Endodermal cell (in vitro differentiated cells): ENCODE results near the gene AATK.

- PRO-cap, result no peak
Measured at GRCh38 chr17:81032139-81032536, 2.8 kb upstream of the BAIAP2 start.

DNA sequence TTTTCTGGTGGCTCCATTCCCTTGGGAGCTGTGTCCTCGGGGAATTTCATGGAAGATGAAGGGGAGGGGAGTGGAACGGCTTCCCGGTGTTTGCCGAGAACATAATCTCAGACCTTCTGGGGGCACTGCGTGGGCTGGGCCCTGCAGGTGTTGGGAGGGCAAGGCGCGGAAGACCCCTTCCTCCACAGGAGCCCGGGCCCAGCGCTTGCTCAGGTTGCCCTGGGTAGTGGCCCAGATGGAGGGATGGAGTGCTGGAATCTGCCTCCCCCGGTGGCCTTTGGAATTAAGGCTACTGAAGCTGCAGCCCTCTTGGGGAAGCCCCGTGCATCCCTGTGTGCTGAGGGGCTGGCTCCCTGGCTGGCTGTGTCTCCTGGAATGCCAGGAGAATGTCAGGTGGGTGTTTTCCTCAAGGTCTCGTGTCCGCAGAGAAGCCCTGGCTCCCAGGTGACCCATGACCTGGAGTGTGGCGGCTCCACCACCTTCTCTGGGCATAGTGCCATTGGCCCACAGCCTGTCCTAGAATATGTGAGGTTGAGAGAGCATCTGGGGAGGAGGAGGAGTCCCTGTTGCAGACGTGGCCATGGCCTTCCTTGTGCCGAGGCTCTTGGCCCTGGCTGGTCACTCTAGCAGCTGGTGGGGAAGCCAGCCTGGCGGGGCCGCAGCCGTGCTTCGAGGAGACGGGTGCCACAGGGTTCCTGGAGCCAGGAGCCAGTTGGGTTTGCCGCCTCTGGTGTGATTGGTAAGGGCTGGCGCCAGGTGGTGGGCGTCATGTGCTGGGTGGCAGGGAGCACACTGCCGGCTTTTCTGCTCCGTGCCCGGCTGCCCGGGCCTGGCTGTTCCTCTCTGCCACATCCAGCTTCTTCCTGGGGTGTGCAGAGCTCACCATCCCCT lies 3.2 kb downstream of the BAIAP2 start:
- PRO-cap, result no peak

- PRO-cap, result no peak
Measured at GRCh38 chr17:81039705-81040666, 5.0 kb downstream of the BAIAP2 start.

GRCh38 chr17:81048573-81049166 lies 13.7 kb downstream of the BAIAP2 start:
- PRO-cap, result no peak

- PRO-cap, result no peak
Measured at GRCh38 chr17:81052557-81053648, 18.0 kb downstream of the BAIAP2 start.

GRCh38 chr17:81120136-81120778 lies 45.0 kb upstream of the PVALEF start:
- PRO-cap, result no peak

DNA sequence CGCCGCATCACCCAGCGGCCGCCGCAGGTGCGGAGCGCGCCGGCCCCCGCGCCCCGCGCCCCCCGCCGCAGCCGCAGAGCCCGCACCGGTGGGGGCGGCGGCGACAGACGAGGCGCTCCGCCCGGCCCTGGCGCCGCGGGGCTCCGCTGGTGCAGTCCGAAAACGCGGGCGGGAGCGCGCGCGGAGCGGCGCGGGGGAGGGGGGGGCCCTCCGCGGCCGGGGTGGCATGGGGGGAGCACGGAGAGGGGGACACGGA lies at the start of gene AATK:
Gene AATK, minus strand, starts transcription at position 158 of the 256 bp plus-strand sequence.
- PRO-cap, result no peak

- PRO-cap, result no peak
Measured at GRCh38 chr17:81193802-81194550, 28.0 kb upstream of the AATK start.

- PRO-cap, result no peak
Measured at GRCh38 chr17:81253009-81253464, 13.9 kb downstream of the NDUFAF8 start.

DNA sequence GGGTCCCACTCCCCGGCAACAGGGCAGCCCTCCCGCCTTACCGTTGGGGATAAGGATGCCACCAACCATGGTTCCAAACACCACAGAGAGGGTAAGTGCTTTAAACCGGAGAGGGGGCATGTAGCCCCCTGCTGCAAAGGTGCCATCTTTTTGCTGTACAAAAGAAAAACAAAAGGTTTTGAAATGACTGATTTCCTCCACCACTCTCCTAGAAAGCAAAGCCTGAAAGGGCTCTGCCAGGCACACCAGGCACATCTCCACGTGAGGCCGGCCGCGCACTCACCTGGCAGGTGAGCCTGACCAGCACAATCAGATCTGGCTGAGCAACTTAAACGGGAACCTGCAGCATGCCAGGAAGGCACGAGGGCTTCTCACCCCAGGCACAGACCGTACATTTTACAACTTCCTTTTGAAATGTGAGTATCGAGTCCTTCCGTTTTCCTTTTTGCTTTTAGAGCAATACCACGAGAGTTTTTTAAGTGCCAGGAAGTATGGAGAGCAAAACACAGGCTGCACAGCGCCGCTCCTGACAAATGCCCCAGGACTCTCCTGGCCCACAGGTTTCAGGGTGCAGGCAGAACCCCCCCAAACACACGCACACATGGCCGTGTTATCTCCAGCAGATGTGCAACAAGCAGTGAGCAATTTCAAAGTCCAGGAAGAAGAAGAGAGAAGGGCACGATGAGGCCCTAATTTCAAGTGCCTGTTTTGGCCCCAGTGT lies 22.5 kb downstream of the SLC38A10 start:
- PRO-cap, result no peak

DNA sequence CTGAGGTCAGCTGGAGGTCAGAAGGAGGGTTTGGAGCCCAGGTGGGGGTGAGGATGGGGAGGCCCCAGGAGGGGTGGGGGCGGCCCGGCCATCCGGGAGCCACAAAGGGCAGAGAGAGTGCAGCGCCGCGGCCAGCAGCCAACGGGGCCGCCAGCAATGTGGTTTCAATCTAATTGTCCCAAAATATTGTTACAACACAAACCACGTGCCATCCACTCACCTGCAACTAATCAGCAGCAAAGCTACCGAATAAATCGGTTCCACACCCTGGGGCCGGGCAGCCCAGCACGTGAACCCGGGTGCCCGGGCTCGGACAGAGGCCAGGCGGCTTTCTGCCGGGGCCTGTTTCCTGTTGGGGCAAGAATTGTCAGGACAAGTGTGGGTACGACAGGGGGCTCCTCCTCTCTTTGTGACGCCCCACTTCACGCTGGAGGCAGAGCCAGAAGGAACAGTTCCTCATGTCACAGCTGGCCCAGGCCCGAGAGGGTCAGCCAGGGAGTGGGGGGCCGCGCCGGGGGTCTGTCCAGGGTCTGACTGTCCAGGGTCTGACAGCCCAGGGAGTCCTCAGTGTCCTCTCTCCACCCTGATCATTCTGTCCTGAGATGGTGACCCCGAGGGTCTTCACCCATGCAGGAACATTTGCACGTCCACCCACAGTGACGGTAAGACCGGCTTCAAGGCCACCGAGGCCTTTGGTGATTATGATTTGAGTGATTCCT lies 28.5 kb upstream of the SLC38A10 start:
- PRO-cap, result no peak

DNA sequence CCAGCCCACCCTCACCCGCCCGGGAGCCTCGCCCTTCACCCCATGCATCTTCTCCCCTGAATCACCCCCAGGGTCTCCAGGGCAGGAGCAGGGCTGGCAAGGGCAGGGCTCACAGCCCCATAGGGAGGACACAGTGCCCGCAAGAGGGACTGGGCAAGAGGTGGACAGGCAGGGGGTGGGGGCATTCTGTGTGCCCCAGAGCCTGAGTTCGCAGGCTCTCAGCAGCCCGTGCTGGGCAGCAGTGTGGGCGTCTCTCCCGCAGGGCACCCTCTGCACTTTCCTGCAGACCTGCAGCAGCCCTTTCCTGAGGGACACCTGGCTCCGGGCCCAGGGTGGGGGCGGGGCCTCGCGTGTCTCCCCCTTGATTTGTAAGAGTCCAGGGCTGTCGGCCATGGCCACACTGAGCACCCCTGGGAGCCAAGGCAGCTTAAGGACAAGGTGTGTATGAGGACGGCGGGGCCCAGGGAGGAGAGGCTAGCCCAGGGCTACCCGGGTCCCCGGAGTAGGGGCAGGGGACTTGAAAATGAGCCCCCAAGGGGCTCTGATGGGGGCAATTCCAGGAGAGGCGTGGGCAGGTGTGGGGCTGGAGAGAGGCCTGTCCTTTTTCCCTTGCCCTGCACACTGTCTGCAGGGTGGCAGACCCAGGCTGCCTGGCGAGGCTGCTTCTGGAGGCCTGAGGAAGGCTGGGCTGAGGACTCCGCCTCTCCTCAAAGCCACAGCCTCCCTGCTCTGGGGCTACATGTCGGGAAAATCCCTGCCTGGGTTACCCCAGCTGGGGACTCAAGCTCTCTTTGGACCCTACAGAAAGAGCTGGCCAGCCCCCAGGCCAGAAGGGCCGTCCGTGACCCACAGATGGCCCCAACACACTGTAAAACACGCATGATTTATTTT lies 33.5 kb upstream of the SLC38A10 start:
- PRO-cap, result no peak

DNA sequence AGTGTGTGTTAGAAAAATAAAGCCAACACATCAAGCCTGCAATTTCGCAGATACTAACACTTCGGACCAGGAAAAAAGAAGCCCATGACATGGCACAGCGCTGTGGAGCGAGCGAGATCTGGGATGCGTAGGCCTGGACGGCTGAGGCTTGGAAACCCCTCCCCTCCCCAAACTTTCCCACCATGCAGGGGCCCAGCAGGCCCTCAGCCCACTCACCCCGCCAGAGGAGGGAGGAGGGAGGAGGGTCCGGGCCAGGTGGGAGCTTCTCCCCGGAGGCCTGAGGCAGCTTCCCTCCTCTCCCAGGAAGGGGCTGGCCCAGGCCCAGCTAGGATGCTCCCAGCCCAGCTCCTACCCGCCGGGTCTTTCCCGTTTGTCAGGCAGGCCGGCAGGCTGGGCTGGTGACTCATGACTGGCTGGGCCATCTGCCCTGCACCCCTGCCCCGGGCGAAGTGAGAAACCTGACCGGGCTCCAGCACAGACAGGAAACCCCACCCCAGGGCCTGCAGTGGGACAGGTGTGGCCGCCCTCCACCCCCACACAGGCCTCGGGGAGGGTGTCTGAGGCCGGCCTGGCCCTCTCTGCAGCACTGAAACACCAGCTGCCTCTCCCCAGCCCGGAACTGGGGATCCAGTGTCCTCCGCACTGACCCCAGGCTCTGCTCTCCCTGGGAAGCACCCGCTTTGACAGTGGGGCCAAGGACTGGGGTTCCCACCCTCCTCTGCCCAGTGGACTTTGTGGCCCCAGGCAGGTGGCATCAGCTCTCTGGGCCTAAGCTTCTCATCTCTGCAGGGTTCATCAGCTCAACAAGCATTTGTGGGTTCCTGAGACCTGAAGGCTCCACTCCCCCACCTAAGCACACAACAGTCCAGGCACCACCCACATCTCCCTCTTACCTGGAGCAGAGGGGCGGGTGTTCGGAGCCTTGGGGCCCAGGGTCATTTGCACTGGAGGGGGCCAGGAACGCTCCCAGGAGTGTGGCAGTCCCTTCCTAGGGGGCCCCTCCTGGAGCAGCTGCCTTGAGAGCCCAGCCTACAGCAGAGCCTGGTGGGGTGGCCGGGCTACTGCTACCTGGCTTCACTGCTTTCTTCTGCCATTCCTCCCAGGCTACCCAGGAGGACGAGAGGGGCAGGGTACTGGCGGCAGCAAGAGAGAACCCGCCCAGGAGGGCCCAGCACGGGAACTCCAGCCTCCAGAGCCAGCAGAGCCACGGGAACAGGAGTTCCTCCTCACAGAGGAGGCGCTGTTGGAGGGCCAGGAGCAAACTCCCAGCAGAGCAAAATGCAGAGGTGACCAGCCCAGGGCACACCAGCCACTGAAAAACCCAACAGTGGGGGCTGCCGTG lies 34.6 kb upstream of the SLC38A10 start:
- PRO-cap, result bidirectional peak, plus-strand start at position 475 of the sequence, minus-strand start at position 451 of the sequence; unidirectional peak, plus-strand start at position 1,093 of the sequence; unidirectional peak, plus-strand start at position 1,229 of the sequence

DNA sequence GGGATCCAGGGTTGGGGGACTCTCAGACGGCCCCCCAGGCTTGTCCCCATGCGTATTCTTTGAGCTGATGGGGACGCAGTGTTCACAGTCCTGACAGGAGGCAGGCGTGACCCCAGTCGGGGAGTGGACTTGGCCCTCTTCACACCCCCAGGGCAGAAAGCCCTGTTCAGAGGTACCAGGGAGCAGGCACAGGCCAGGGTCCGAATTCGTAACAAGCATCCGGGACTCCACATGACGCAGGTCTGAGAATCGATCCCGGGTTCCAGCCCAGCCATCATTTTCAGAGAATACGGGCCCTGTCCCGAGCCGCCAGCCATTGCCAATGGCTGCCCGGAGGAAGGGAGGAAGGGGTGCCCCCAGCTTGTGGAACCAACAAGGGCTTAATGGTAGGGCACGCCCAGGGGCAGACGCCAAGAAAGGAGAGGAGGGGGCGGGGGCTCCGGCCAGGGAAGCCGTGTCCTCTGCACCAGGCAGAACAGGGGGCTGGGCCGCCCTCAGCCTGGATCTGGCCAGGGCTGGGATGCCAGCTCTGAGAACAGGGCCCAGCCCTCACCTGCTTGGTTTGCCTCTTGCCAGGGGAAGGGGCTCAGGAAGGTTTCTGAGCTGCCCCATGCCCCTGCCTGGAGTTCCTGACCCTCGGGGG lies 35.6 kb upstream of the SLC38A10 start:
- PRO-cap, result no peak

DNA sequence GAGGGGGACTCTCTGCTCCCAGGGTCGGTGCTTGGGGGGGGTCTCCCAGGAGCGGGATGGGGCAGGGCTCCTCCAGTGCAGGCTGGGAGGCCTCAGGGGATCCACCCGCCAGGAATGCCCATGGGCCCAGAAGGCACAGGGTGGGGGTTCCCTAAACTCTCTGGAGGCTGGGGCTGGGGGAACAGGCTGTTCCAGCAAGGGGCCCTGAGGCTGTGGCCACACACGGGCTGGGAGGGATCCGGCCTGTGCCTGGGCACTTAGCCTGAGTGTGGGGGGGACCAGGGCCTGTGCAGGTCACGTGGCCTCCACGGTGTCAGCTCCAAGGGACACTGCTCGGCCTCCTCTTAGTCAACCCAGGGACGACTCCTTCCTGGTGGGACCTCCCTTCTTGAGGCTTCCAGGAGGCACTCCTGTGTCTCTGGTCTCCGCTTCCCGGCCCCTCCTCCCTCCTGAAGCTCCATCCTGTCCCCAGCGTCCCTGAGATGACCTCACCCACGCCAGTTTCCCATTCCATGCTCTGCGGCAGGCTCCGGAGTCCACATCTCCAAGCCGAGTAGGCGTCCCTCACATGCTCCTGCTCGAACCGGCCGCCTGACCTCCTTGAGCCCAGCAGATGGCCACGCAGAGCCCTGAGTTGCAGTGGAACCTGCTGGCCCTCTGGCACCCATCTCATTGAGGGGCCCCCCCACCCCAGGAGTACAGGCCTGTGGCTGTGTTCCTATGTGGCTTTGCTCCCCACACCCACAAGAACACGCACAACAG lies 23.0 kb upstream of the BAHCC1 start:
- PRO-cap, result no peak

DNA sequence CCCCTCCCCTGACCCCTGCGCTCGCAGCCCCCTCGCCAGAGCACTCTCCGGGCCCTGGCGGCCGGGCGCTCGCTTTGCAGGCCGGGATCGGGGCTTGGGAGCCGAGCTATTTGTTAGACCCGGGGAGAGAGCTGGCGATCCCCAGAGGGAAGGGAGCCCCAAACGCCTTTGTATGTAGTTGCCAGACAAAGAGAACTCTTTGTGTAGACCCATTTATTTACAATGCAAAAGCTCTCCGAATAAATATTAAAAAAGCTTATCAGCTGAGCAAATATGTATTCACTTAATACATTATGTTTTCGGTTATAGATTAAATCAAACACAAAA lies 2.4 kb downstream of the BAHCC1 start:
- PRO-cap, result bidirectional peak, plus-strand start at position 38 of the sequence, minus-strand start outside the sequence

- PRO-cap, result no peak
Measured at GRCh38 chr17:81406351-81406946, 11.2 kb downstream of the BAHCC1 start.

- PRO-cap, result no peak
Measured at GRCh38 chr17:81483134-81483654, 29.4 kb downstream of the ACTG1 start.

GRCh38 chr17:81508970-81509965 lies 3.3 kb downstream of the ACTG1 start:
- PRO-cap, result bidirectional peak, plus-strand start at chr17:81509499, minus-strand start at chr17:81509266

DNA sequence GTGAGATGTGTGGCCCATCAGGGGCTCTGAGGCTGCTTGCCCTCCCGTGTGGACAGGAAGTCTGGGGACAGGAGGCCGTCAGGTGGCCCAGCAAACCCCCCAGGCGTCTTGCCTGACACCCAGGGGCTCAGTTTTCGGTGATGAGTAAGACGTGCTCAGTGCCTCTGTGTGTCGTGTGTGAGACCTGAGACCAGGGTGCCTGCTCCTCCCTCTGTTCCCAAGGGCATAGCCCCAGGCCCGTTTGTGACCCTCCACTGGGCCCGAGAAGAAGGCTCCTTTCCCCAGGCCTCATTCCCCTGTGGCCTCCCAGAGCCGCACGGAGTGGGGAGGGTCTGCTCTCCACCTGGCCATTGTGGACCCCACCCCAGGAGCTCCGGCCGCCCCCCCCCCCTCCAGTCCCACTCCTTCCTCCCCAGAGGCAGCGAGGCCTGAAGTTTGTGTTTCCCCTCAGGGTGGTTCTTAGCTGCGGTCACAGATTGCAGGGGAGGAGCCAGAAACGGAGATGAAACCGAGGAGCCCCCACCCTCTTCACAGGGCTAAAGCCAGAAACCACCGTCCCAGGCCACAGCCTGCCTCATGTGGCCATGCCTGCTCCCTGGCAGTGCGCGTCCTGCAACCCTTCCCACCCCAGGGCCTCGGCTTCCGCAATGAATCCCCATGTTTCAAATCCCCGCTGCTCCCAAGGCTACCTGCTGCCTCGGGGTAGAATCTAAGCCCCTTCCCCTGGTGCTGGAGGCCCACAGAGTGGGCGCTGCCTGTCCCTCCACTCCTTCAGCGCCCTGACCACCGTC lies 5.0 kb upstream of the ACTG1 start:
- PRO-cap, result unidirectional peak, minus-strand start at position 576 of the sequence